Sternocleidomastoid (tissue), 1 donor: ENCODE data around the gene SMTNL1.

- PRO-cap: no peak
Observed at GRCh38 chr11:57406284-57406835, 15.9 kb upstream of the PRG2 start.

DNA sequence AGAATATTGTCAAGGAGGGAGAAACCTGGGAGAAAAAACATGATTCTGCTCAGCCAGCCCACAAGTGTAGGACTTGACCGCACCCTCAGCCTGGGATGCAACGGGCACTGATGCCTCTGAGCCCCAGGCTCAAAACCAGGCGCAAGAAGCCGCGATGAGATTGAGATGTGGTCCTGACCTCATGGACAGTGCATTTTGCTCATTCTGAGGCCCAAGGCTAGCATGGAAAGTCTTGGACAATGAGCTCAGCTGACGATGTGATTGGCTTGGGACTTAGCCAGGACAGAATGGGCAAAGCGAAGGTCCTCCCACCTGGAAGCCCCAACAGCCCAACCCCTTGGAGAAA is 2.9 kb downstream of the SLC43A3 start:
- PRO-cap: no peak

GRCh38 chr11:57537058-57537765 is at the start of gene SMTNL1:
TSS of gene SMTNL1 (plus strand) at chr11:57537595.
- PRO-cap: no peak

- PRO-cap: no peak
Observed at GRCh38 chr11:57569271-57569871, 1.9 kb upstream of the UBE2L6 start.

- PRO-cap: no peak
Observed at GRCh38 chr11:57640368-57641332, 9.1 kb downstream of the YPEL4 start.

- PRO-cap: no peak
Observed at GRCh38 chr11:57776026-57776578, 14.5 kb downstream of the CTNND1 start.

- PRO-cap: bidirectional peak, plus-strand start at chr11:57779514, minus-strand start at chr11:57779471
Observed at GRCh38 chr11:57779195-57779853, 17.7 kb downstream of the CTNND1 start.

GRCh38 chr11:58002812-58003417 is 20.8 kb upstream of the OR9Q1 start:
- PRO-cap: no peak

DNA sequence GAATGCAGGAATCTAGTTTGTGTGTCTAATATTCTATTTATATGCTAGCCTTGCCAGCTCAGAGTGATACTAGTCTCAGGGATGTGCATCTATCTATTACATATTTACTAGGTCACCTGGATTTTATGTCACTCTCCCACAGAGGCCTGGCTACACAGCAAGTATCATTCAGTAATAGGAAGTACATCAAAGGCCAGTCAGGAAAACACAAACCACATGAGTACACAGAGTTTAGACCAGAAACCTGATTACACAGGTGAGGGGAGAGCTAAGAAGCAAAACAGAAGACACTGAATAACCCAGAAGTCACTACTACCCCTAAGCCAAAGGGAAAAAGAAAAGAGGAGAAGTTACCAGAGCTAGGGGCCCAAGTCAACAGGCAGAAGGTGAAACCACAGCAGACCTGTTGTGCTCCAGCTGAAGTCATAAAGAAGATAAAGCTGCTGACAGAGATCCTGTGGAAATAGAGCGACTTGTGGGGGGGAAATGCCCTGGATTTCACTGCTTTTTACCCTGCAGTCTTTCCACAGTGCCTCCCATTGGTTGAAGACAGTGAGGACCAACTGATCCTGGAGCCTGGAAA is 13.2 kb downstream of the LPXN start:
- PRO-cap: no peak

DNA sequence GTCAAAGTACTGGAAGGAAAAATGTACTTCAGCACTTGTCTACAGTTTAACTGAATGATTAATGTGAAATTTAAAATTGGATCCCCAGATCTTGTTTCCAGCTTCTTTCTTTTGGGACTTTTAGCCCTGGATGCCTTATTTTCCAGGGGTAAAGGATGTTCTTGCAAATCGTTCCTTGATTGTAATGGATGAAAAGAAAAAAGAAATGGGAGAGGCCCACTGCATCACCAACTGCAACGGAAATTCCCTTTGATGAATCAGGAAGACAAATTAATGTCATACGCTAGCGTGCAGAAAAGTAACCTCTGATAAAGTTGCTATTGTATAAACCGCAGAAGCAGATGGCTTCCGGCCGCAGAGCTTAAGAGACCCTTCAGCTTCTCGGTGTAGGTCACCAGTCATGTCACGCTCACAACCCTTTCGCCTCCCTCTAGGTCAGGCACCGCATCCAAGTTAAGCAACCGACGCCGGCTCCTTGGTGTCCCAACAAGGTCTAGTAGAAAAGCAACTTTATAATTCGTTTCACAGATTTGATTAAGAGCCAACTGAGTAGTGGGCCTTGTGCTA is 1.4 kb upstream of the ZFP91 start:
- PRO-cap: bidirectional peak, plus-strand start at position 340 of the sequence, minus-strand start at position 235 of the sequence

GRCh38 chr11:58584442-58585066 is 5.7 kb downstream of the ZFP91 start:
- PRO-cap: no peak

DNA sequence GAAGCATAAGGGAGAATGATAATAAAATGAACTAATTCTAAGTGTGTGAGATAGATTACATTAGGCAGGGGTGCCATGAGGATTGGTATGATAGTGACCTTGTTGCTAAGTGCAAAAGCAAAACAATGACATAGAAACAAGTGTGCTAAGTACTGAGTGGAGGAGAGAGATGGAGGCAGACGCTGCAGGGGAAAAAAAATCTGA is 229 bp upstream of the CNTF start:
- PRO-cap: no peak

- PRO-cap: no peak
Observed at GRCh38 chr11:58641363-58641755, 18.9 kb downstream of the CNTF start.

DNA sequence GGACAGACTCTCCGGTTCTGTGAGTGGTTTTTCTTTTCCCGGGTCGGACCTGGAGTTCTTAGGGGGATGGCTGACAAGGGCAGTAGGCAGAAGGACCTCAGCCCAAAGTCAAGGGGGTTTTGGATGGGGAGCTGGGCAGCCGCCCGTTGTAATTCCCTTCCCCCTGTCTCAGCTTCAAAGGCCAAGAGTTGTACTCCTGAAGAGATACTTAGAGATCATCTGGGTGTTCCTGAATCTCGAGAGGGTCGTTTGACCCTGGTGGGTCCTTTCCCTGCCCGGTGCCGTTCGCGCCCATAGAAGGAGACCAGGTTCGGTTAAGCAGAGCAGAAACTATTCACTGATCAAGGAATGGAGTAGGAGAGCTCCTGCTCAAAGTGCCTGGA is 232 bp downstream of the FAM111B start:
- PRO-cap: no peak

DNA sequence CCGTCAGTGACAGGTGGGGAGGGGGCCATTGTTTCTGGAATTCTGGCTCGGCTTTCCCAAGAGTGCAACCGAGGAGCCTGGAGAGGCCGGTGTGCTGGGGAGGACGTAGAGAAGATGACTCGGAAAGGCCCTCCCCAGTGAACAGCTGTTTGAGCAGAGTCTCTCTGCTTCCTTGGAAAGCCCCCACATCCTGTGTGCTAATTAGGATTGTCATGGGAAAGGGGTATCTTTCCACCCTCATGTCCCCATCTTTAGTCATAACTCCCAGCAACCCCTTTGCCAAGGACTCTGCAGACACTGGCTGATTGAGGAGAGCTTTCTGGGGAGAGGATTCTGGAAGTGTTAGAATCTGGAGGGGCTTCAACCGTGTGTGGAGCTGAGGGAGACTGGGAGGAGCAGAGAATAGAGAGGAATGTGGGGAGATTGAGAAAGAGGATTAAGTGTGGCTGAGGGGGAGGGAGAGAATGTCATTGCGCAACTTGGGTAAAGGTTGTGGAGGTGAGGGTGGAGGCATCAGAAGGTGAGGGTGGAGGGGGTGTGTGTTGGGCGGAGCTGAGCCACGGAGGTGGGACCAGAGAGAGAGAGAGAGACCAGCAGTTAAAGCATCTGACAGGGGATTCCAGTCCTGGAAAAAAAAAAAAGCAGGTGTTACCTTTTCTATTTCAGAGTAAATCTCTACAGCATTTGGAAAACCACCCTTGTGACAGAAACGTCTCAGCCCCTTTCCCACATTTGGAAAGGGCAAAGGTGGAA is 2.1 kb downstream of the DTX4 start:
- PRO-cap: unidirectional peak, minus-strand start at position 397 of the sequence

GRCh38 chr11:59175282-59175637 is 3.3 kb downstream of the DTX4 start:
- PRO-cap: no peak

GRCh38 chr11:59175638-59176054 is 3.7 kb downstream of the DTX4 start:
- PRO-cap: no peak

GRCh38 chr11:59210549-59211624 is 1.8 kb downstream of the MPEG1 start:
- PRO-cap: no peak

DNA sequence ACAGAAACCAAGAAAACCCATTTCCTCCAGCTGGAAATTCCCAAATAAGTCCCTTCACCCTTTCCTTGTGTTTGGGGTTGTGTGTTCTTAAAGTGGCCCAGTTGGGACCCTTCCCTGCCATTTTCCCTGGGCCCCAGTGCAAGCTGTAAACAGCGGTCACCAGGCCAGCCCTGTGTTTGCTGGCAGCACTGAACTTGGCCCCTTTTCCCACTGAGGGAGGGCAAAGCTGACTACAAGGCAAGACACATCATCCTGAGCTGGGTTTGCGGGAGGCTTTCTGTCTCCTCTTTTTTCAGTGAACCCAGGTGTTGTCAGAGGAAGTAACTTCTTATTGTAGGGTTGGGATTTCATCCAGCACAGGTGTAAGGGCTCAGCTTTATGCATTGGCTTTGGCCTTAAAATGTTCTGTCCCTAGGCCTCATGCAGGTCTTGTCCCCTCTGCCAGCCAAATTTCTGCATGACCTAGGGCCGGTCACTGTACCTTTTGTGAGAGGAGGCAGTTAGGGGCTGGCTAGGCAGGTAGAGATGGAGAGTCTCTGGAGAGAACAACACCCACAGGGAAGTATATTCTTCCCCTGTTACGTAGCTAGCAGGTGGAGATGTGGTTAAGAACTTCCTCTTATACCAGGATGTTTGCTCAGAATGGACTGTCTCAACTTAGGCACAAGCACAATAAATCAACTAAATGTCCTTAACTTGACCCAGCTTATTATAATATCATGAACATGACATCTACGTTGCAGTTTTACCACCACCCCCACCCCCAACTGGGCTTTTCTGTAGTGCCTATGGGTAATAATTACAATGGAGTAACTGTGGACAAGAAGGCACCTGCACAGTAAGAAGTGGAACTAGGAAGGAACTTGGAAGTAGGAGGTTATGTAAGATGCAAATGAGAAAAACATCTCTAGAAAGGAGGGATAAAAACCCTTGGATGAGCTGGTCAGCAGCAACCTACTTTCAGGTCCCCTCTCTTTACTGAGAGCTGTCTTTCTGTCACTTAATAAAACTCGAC is 60.5 kb upstream of the MPEG1 start:
- PRO-cap: no peak

GRCh38 chr11:59284106-59284907 is 71.6 kb upstream of the MPEG1 start:
- PRO-cap: no peak